BJ (cell line): Measurements from ENCODE around the genes CTRB1 and CHST6.

DNA sequence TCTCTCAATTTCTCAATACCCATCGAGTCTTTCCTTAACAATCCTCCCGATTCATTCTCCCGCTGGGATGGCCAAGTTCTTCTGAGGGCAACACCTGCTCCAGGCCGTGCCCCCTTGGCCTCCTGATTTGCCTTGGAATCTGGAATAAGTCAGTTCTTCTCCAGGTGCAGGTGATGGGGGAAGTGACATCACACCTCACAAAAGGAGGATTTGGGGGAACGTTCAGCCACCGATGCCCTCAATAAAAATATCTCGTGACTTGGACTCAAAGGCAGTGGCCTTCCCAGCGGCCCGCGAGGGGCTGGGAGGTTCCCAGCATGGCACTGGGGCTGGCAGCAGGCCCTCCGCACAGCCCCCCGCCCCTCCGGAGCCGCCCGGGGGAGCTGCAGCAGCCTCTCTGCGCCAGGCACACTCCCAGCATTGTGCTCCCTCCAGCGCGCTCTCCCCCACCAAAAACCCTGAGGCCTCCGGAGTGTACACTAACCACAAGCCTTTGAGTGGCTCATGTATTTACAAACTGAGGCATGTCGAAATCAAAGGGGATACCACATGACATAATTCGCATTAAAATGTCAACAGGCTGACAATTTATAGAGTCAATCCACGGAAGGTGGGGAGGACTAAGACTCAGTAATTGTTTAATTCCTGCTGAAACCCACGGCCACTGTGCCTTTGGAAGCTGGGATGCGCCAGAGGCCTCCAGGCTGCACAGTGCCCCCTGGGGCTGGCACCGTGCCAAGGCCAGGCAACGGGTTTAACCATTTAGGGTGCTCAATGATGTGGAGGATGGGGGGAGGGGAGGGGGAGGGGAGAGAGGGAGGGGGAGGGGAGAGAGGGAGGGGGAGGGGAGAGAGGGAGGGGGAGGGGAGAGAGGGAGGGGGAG, 120.4 kb downstream of the ZFHX3 start:
- CAGE, long polyA plus RNA = no peak
- RRBS = 48% methylated on average over 5 of the region's 26 CpGs

DNA sequence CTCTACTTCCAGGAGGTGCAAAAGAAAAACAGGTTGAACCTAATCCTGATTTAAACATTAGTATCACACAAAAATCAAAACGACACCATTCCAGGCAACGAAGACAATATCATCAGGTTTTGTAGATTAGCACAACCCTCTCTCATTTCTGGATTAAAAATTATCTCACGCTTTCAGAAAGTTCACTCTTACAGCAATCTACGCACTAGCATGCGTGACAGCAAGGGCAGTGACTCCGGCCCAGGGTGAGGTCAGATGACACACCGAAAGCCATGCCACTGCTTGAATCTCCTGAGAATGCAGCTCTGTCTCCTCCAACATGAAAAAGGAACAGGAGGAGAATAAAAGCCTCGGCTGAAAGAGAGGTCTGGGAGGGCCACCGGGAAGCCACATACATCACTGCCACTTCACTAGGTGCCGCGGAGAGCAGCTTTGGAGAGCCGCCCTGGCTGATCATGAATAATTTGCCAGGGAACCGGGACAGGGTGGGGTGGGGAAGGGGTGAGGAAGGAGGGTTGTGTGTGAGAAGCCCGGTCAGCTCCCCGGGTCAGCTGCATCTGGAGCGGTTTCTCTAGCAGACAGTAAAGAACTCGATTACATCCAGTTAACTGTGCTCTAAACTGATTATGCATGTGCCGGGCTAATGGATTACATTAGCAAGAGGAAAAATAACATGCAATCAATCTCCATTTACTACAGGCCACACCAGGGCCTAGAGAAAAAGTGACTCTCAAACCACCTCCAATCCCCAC, 100.5 kb downstream of the ZFHX3 start:
- CAGE, long polyA plus RNA = no peak
- RRBS = 27% methylated on average over 6 of the region's 18 CpGs

DNA sequence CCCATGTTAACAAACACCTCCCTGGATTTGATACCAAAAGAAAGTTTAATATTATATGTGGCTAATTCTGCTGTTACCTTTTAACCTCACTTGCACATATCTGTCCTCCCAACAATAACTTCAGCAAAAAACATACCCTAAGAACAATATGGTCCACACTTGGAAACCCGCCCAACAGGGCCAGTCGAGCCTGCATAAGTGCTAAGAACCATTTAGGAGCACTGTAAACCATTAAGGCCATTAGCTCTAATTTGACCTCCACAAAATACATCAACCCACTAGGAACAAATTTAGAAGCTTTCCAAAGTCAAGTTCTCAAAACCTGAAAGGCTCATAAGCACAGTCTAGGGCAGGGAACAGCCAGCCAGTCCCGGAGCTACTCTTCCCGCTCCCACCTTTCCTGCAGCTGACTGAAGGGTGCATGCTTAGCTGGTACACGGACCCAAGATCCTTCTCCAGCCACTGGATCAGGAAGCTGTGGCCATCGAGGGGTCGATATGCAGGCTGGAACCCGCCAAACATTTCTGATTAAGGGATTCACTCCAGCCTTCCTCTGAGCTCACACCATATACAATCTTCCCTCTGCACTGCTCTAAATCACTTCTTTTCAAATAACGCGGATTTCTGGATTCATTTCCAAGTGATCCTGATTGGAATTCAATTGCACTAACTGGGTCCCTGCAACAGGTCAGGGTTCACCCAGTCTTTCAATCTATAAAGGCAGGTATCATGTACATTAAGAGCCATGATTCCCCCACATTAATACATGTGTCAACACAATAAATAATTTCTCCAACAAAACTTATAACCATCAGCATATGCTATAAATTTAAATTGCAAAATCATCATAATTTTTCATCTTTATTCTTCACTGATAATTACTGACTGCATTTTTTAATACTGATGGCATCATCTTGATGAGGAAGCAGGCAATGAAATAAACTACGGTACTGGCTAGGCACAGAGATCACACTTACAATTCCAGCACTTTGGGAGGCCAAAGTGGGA, 59.7 kb downstream of the ZFHX3 start:
- CAGE, long polyA plus RNA = no peak
- RRBS = no CpG with 5 or more reads among the region's 11 CpGs

GRCh38 chr16:73019327-73019999, 28.5 kb downstream of the ZFHX3 start:
- CAGE, long polyA plus RNA = no peak
- RRBS = no CpG with 5 or more reads among the region's 21 CpGs

DNA sequence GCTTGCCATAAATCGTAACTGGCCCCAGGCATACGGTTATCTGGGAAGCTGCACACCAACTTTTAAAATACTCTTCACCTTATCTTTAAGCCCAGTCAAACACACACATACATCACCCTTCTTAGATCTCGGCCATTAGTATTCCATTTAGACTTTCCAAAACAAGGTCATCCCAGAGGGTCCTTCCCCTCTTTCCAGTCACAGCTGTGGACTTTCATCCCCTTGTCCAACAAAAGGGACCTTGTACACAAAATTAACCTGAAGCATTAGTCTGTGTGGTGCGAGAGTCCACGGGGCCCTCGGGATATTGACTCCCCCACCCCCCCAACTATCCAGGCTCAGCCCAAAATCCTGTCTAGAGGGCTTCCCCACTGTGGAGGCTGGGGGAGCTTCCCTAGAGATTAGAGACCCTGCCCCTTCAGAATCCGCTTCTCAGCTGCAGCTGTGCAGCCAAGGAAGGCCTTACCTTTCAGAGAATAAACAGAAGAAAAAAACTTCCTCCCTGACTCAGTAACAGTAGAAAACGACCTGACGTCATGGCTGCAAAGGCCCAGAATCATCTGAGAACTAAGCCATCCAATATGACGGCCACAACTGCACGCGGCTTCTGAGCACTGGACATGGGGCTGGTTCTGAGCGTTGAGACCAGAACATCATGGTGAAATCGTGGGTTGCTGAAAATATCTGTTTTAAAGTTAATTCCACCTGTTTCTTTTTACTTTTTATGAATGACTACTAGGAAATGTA, 9.8 kb downstream of the ZFHX3 start:
- CAGE, long polyA plus RNA = no peak
- RRBS = no CpG with 5 or more reads among the region's 14 CpGs

GRCh38 chr16:73082568-73082970, 34.6 kb upstream of the ZFHX3 start:
- CAGE, long polyA plus RNA = no peak
- RRBS = no CpG with 5 or more reads among the region's 4 CpGs

DNA sequence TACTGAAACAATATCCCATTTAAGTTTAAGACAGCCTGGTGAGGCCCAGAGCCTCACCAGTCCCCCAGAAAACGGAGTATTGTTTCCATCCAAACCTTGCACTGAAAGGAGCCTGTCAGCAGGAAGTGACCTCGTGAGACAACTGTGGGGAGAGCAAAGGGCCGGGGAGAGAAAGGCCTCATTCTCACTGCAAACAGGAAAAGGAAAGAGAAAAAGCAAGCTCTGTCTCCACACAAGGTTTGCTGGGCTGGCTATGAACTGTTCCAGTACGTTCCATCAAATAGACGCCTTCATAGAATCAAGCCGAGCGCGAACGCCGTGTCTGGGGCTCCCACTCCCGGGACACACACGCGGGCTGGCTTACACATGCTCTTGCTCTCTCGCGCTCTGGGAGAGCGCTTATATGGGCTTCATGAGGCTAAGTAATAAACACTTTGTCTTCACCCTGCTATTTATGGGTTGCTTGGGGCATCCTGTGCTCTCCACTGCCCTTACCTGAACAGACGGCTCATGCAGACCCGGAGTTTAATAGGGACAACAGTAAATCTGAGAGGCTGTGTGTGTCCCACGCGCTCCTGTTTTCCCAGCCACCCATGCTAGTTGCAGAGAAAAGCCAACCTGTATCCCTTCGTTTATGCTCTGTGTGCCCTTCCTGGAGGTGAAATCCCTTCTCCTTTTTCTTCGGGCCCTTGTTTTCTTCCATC, 44.6 kb upstream of the ZFHX3 start:
- CAGE, long polyA plus RNA = no peak
- RRBS = no CpG with 5 or more reads among the region's 22 CpGs

DNA sequence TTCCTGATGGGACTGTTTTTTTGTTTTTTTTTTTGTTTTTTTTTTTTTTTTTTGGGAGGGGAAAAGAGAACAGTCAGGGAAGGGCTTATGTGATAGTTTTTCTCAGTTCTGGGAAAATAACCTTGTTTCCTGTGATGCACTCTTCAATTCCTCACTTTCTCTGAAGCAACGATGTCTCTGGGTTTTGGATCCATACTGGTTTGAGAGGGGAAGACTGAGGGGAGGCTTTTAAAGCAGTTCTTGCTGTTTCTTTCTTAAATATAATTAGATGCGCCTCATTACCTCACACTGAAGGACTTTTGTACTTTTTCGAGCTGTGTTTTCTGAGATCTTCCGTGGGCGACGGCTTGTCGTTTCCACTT, 125.0 kb upstream of the ZFHX3 start:
- CAGE, long polyA plus RNA = no peak
- RRBS = no CpG with 5 or more reads among the region's 7 CpGs

- CAGE, long polyA plus RNA = no peak
- RRBS = no CpG with 5 or more reads among the region's 1 CpG
These were observed 501.6 kb upstream of the PSMD7 start for GRCh38 chr16:73795033-73795299.

DNA sequence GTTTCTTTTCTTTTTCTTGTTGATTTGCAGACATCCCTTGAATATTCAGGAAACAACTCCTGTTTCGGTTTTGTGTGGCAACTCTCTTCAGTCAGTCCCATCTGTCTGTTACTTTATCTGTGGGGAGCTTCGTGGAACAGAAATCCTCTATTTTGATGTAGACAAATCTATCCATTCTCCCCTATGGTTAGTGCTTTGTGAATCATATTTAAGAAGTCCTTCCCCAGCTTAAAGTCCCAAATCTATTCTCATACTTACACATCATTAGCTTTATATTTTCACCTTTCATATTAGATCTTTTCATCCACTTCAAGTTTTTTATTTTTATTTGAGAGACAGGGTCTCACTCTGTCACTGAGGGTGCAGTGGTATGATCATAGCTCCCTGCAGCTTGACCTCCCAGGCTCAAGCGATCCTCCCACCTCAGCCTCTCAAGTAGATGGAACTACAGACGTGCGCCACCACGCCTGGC, 20.9 kb downstream of the PSMD7 start:
- CAGE, long polyA plus RNA = no peak
- RRBS = no CpG with 5 or more reads among the region's 6 CpGs

- CAGE, long polyA plus RNA = no peak
- RRBS = no CpG with 5 or more reads among the region's 28 CpGs
These were observed 14.7 kb downstream of the CLEC18B start for GRCh38 chr16:74406571-74407004.

GRCh38 chr16:74625423-74626114, 18.7 kb upstream of the GLG1 start:
- CAGE, long polyA plus RNA = no peak
- RRBS = no CpG with 5 or more reads among the region's 13 CpGs

GRCh38 chr16:74868467-74869112, 94.0 kb upstream of the FA2H start:
- CAGE, long polyA plus RNA = no peak
- RRBS = no CpG with 5 or more reads among the region's 9 CpGs

DNA sequence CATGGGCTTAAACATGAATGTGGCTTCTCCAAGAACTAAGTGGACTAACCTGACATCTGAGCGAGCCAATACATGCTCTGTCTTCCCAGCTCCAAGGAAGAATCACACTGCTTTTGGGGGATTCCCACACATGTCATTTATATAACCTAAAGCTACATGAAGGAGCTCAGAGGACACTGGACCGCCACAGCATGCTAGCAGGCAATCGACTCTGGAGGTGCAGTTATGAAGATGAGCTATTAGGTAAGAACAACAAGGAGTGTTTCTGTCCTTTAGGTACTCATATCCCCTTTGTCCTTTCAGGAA, 96.4 kb downstream of the WDR59 start:
- CAGE, long polyA plus RNA = no peak
- RRBS = no CpG with 5 or more reads among the region's 3 CpGs

- CAGE, long polyA plus RNA = no peak
- RRBS = no CpG with 5 or more reads among the region's 2 CpGs
These were observed 55.3 kb downstream of the ZNRF1 start for GRCh38 chr16:75054026-75054641.

DNA sequence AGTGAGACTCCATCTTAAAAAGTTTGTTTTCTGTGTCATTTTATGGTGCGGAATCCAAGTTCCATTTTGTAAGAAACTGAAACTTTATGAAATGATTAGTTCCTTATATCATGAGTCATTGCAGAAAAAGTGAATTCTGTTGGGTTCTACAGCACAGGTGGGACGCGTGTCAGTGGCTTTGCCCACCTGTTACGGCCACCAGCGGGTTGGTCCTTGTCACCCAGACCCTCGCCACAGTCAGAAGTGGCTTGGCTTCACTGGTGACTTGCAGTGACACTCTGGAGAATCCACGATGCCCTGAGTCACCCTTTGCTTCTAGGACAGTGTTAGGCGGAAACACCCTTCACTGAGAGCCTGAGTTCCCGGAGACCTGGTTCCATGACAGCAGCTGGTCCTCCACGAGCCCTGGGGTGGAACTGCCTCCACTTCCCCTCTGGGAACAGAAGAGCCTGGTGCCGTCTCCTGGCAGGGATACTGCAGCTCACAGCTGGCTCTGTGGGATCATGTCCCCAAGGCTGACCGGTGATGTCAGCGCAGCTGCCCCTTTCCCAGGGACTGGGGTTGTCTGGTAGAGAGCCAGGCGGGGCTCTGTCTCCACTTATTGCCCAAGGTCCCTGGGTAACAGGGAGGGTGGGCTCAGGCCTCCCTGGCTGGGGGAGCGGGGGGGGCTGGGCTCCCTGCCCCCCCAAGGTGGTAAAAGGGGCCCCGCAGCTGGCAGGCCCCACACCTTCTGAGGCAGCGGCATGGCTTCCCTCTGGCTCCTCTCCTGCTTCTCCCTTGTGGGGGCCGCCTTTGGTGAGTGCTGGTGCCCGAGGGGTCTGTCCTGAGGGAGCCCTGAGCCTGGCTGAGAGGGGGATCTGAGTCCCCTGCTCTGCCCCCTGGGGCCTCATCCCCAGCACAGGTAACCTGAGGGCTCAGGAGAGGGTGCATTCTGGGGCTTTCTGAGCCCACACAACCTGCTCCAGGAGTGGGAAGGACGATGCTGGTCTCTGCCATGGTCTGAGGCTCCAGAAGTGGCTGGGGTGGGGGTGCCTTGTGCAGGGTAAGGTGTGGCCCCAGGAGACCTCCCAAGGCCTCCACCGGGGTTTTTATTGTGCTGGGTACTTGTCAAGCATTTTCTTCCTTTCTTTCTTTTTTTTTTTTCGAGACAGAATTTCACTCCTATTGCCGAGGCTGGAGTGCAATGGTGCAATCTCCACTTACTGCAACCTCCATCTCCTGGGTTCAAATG, at the start of gene CTRB1:
CTRB1 (plus strand) TSS at position 724 of the 1,231 bp plus-strand sequence.
- CAGE, long polyA plus RNA = no peak
- RRBS = no CpG with 5 or more reads among the region's 23 CpGs

DNA sequence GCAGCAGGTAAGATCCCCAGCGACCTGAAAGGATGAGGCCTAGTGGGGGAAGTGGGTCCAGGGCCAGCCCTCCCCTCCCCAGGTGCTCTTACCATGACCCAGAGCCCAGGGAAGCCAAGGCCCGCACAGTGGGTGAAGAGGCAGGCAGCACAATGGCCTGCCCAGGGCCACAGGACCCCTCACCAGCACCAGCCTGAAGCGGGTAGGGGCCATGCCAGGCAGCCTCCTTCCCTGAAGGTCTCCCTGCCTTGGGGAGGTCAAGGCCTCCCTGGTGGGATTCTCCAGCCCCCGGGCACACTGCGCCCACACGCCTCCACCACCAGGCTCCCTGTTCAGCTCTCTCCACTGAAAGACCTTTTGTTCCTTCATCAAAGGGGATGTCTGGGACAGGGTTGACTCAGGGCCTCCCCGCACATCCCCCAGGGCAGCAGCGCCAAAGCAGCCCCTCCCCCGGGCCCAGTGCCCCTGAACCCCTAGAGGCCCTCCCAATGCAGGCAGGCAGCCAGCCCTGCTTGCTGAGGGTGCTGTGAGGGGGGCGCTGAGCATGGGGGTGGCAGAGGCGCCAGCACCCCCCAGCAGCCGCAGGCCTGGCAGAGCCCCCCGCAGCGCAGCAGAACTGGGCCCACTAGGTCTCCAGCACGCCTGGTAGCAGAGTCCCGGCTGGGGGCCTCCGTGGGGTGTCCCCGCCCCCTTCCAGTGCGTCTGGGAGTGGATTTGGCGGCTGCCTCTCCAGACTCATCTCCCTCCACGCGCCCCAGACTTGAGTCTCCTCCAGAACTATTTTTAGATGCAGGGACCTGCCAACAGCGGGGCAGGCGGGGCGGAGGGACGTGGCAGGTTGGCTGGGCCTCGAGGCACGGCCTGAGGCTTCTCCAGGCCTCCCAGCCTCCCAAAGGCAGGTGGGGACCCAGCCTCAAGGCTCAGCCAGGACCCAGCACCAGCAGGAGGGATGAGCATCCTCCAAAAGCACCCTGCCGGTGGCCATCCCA, 13.1 kb downstream of the BCAR1 start:
- CAGE, long polyA plus RNA = no peak
- RRBS = no CpG with 5 or more reads among the region's 29 CpGs

DNA sequence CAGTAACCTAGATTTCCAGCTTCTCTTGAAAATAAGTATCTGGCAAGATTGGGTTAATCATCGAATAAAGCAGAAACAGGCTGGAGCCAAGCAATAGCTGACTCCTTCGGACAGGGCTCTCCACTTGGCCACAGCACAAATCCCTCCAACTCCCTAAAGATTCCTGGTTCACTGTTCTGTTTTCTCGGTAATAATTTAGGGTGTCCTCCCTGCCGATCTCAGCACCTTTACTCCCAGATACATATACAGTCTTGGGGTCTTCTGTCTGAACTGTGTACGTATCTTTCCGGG, 8.9 kb upstream of the CFDP1 start:
- CAGE, long polyA plus RNA = no peak
- RRBS = no CpG with 5 or more reads among the region's 6 CpGs

GRCh38 chr16:75477654-75478352, 13.3 kb upstream of the TMEM170A start:
- CAGE, long polyA plus RNA = no peak
- RRBS = no CpG with 5 or more reads among the region's 3 CpGs

DNA sequence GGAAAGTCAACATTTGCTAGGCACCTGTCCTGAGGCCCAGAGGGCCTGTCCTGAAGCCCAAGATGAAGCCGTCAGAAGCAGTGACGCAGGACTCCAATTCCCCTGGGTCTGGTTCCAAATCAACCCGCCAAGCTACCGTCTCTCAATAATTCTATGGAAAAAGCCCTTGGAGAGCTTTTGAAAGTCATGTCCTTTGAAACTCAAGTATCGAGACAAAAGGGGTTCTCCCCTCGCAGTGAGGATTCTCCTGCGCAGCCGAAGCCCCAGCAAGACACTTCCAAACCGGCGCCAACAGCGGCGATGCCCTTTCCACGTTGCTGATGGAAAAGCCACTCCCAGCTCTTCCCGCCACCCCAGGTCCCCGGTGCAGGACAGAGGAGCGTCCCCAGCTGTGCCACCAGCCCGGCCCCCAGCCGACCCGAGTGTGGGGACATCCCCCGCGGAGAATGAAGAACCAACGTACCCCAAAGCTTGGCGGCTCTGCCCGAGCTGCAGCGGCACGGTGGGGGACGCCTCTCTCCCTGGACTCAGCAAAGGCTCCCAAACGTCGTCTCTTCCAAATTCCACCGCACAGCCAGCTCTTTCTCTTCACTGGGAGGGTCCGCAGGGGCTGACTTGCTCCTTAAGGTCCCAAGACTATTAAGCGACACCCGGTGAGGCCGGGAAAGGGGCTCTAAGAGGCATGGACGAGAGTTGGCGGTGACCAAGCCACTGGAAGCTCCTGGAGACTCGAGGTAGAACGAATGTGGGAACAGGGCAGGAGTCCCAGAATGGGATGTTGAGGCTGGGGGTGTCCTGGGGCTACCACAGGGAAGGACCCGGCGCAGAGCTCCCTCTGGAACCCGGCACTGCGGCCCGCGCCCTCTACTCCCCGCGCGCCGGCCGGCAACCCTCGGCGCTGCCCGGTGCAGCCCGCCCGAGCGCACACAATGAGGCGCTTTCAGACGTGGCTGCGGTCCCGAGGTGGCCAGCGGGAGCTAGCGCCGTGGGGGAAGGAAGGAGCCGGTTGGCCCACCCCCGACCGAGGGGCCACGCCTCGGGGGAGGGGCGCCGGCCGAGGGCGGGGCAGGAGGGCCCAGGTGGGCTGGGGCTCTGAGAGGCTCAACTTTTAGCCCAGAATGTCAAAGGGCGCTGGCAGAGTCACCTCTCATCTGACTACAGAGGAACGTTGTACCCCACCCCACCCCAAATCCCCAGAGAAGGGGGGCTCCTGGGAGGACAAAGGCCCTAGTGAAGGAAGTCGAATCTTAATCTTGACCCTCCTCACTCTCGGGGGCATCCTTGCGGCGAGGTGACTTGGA, at the start of gene CHST6:
CHST6 (minus strand) TSS at position 965 of the 1,301 bp plus-strand sequence.
- CAGE, long polyA plus RNA = no peak
- RRBS = 4% methylated on average over 22 of the region's 77 CpGs